Measurements from ENCODE around the genes TFG and CEP97.

GRCh38 chr3:100650855-100651175 lies 41.4 kb downstream of the ADGRG7 start:
- RRBS: no CpG with 5 or more reads among the region's 2 CpGs

- RRBS: under 1% methylated on average over 11 of the region's 65 CpGs
Observed at GRCh38 chr3:100709057-100709748, at the start of gene TFG. Gene TFG (plus strand): TSS chr3:100709494.

DNA sequence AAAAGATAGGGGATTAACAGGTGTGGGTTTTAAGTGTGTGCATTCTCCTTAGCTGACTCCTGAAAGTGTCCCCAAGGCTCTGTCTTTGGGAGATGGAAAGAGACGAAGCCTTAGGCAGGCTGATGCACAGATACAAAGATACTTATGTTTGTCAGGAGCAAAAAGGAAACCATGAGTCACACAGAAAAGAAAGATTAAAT lies 23.8 kb upstream of the ABI3BP start:
- RRBS: no CpG with 5 or more reads among the region's 1 CpG

- RRBS: no CpG with 5 or more reads among the region's 1 CpG
Observed at GRCh38 chr3:101521458-101521829, 8.4 kb upstream of the SENP7 start.

GRCh38 chr3:101567253-101568151 lies 5.8 kb downstream of the TRMT10C start:
- RRBS: no CpG with 5 or more reads among the region's 7 CpGs

DNA sequence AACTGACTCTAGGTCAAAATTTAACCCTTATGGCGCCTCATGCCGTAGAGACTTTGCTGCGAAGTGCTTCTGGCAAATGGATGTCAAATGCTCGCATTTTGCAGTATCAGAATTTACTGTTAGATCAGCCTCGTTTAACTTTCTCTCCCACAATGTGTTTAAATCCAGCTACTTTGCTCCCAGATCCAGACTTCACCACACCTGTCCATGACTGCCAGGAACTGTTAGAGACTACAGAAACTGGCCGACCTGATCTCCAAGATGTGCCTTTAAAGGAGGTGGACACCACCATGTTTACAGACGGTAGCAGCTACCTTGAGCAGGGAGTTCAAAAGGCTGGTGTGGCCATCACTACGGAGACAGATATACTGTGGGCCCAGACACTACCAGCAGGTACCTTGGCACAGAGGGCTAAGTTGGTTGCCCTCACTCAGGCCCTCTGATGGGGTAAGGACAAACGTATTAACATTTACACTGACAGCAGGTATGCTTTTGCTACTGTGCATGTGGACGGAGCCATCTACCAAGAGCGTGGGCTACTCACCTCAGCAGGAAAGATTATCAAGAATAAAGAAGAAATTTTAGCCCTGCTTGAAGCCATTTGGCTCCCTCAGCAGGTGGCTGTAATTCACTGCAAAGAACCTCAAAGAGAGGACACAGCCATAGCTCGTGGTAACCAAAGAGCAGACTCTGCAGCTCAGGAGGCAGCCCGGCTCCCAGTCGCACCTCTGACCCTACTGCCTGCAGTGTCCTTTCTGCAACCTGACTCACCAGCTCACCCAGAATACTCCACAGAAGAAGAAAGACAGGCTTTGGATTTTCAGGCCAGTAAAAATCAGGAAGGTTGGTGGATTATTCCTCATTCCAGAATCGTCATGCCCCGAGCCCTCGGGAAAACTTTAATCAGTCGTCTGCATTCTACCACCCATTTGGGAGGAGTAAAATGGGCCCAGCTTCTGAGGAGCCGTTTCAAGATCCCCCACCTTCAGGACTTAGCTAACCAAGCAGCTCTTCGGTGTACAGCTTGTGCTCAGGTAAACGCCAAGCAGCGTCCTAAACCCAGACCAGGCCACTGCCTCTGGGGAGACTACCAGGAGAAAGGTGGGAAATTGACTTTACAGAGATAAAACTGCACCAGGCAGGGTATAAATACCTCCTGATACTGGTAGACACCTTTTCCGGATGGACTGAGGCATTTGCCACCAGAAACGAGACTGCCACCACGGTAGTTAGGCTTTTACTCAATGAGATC lies 38.8 kb downstream of the ZBTB11 start:
- RRBS: no CpG with 5 or more reads among the region's 25 CpGs

DNA sequence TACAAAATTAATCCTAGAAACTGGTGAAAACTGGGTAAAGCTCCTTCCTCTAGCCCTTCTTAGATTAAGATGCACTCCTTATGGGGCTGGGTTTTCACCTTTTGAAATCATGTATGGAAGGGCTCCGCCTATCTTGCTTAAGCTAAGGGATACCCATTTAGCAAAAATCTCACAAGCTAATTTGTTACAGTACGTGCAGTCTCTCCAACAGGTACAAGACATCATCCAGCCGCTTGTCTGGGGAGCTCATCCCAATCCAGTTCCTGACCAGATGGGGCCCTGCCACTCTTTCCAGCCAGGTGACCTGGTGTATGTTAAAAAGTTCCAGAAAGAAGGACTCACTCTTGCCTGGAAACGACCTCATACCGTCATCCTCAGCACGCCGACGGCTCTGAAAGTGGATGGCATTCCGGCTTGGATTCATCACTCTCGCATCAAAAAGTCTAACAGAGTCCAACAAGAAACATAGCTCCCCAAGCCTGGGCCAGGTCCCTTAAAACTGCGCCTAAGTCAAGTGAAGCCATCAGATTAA lies 37.7 kb downstream of the ZBTB11 start:
- RRBS: no CpG with 5 or more reads among the region's 11 CpGs

DNA sequence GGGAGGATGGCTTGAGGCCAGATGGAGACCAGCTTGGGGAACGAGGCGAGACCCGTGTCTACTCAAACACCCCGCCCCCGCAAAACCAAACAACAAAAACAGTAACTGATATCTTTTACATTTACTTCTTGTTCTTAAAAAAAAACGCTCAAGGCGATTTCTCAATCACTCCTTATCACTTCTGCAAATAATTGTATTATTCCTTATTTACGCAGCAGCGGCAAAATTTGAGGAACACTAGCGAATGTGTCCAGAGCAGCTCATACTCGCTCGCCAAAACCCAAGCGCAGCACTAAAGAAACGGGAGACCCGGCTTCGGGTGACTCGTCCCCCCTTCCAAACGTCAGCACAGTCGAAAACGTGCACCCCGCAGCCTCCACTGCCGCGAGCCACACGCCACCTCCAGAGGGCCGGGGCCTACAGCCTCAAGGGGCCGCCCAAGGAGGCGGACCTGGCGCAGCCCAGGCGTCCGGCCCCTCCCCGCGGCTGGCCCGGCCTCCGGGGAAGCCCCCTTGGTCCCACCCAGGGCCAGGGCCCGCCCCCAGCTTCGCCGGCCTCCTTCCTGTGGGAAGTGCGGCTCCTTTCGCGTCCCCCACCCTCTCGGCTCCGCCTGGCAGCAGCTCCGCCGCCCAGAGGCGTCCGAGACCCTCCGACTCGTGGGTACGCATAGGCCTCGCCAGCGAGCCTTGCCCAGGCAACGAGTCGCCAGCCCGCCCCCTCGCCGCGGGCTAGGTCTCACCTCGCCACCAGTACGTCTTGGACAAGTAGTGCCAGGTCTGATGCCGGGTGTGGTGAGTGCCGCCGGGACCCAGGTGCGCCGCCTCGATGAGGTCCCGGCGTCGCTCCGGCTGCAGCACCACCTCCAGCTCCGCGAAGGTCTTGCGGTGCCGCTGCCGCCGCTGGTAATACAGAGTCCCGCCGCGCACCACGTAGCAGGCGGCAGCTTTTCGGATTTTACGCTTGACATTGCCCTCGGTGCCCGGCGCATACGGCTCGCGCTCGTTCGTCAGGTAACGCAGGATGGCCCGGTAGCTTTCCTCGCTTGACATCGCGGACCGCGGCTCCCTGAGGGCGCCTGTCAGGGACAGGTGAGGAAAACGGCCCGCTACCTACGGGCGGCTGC lies 705 bp downstream of the ZBTB11 start:
- RRBS: under 1% methylated on average over 26 of the region's 102 CpGs

- RRBS: no CpG with 5 or more reads among the region's 5 CpGs
Observed at GRCh38 chr3:101680757-101681225, 3.9 kb upstream of the ZBTB11 start.

DNA sequence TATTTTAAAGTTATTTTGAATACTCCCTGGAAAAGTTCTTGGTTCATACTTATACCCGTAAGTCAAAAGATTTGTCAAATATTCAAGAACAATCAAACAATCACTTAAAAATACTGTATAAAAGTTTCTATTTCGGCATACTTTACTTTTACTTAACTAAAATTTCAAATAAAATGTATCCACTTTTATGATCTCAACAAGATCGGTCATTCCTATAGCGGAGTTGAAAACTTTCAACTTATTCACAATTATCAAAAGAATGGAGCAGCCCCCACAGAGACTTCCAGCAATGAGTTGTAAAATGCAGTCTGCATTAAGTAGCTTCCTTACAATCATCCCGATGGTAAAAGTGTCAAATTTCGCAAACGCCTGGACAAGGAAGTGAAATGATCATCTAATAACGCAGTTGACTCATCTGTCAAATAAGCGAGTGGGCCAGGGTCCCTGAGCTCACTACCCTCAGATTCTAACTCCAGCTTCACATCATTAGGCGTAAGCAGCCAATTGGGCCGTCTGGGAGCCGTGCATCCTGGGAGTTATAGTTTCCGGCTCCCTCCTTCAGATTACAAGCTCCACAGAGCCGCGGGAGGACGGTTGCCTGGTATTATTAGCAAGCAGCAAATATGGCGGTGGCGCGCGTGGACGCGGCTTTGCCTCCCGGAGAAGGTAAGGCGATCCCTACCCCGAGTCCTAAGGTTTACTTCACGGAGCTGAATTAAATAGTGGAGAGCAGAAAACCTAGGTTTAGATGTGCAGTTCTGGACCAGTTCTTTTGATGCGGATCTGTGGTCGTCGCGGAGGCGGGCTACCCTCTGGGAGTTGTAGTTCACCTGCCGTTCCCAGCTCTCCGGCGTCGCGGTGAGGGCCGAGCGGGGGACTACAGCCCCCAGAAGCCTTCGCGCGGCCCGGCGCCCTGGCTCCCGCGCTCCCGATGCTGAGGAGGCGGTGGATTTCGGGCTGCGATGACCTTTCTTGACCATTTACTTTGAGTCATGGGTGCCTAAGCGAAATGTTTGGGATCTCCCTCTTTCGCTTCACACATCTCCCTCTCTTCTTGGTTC lies at the start of gene CEP97:
TSS of gene CEP97 (plus strand) at position 561 of the 1,061 bp plus-strand sequence.
- RRBS: 1% methylated on average over 17 of the region's 51 CpGs

DNA sequence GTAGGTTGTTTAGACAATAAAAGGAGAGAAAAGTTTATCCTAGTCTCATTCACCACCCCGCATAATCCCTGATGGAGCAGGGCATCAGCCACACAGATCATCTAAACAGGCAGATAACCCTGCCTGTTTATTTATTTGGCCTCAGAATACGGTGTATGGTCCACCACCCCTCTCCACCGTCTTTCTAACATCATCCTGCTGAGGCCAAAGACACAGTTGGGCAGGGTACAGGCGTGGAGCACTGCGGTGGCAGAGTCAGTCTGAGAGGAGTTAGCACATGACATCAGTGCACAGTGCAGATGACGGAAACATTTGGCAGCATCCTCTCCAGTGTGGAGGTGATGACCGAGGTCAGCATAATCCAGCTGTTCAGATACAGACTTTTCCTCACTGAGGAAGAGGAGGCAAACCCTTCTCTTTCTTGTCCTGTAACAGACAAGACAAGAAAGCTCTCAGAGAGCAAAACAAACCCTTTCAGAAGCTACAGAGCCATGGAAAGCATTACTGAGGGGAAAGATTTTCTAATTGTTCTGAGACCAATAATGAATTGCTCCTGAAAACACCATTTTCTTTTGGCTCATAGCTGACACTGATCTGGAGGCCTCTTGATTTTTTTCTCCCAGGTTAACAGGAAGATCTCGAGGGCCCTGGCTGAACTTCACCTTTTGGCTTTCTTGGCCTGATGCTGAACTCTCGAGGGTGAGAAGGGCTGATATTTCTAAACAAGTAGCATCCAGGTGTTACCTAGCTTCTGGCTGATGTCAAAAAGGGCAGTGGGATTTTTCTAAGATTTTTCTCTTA lies 20.1 kb upstream of the NFKBIZ start:
- RRBS: no CpG with 5 or more reads among the region's 9 CpGs

DNA sequence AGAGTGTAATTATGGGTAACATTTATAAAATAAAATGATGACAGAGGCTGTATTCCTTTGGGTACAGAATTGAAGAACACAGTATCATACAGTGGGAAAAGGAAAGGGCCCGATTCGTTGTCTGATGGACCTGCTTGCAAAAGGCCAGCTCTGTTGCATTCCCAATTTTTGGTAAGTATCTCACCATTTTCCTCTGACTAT lies 3.4 kb downstream of the NFKBIZ start:
- RRBS: no CpG with 5 or more reads among the region's 2 CpGs

DNA sequence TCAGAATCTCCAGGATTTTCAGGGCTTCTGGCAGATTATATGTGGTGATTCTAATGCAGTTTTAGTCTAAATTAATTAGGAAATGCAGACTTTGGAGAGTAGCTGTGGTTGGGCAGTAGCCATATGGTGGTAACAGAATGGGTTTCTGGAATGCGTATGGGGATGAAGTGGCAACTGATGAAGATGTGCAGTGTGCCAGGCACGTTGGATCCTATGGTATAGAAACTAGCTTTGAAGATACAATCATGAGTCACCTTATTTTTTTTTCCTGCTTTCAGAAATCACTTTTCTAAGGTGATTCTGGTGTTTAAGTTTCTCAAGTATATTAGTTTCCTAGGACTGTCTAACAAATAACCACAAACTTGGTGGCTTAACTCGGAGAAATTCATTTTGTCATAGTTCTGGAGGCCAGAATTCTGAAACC lies 14.6 kb downstream of the NFKBIZ start:
- RRBS: no CpG with 5 or more reads among the region's 3 CpGs

DNA sequence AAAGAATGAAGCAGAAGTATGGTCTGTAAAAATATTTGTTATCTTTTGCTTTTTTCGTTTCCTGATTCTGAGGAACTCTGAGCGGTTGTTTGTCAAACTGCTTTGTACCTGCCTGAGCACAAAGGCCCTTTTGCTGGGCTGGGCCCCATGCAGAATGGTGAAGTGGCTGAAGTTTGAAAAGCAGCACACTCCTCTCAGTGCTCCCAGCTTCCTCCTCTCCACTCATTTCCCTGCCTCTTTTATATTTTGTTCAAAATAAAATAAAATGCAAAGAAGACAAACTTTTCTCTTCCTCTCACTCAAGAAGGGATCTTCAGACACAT lies 229.6 kb downstream of the NFKBIZ start:
- RRBS: no CpG with 5 or more reads among the region's 2 CpGs

- RRBS: no CpG with 5 or more reads among the region's 11 CpGs
Observed at GRCh38 chr3:102113584-102114111, 264.3 kb downstream of the NFKBIZ start.

- RRBS: no CpG with 5 or more reads among the region's 5 CpGs
Observed at GRCh38 chr3:102670856-102671648, 236.2 kb downstream of the ZPLD1 start.

DNA sequence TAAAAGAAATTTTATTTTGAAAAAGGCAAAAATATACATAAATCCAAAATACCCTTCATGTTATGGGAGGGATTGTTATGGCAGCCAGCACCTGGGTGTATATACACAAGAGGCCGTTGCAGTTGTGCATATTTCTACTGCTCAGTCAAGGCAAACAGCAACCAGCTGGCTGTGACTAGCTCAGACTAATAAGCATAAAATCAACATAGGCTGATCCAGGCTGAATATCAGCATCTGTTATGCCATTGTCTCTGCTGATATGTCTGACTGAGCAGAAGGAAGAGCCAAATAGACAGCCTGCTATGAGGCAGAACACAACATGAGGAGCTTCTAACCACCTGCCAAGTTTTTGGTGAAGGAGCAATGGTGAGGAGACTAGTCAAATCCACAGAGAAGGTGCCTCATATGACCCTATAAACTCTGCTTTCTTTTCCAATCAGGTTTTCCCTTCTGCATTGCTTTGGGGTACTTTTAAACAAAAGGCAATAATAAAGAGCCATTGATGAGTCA lies 457.5 kb upstream of the ALCAM start:
- RRBS: no CpG with 5 or more reads among the region's 1 CpG

DNA sequence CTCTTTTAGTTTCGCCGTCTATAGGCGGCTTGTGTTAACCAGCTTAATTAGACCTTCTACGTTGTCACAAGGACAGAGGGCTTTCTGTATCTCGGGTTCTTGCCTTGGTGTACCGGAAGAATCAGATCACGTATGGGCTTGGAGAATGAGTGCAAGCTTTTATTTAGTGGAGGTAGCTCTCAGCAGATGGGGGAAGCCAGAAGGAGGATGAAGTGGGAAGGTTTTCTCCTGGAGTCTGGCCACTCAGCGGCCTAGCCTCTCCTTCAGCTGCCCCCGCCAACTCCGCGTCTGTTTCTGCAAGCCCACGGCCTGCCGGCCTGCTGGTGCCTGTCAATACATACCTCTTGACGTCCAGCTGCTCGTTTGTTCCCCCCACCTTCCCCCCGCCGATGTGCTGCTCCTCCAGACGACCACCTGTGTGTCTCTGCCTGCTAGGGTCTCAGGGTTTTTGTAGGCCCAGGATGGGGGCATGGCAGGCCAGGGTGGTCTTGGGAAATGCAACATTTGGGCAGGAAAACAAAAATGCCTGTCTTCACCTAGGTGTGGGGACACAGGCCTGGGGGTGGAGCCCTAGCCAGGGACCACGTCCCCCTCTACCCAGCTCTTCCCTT lies 137.7 kb downstream of the ALCAM start:
- RRBS: no CpG with 5 or more reads among the region's 19 CpGs

- RRBS: no CpG with 5 or more reads among the region's 6 CpGs
Observed at GRCh38 chr3:105823744-105824825, 44.7 kb downstream of the CBLB start.